Ishikawa (cell line): ENCODE data around the genes GNAI2, CYB561D2, TMEM115 and GPR62.

GRCh38 chr3:50127954-50128544 is 27.1 kb upstream of the SEMA3F start:
- RRBS, result no CpG with 5 or more reads among the region's 6 CpGs

GRCh38 chr3:50170549-50171243 is 15.6 kb downstream of the SEMA3F start:
- RRBS, result no CpG with 5 or more reads among the region's 16 CpGs

- RRBS, result no CpG with 5 or more reads among the region's 10 CpGs
These were observed 3.0 kb upstream of the GNAT1 start for GRCh38 chr3:50188134-50189015.

DNA sequence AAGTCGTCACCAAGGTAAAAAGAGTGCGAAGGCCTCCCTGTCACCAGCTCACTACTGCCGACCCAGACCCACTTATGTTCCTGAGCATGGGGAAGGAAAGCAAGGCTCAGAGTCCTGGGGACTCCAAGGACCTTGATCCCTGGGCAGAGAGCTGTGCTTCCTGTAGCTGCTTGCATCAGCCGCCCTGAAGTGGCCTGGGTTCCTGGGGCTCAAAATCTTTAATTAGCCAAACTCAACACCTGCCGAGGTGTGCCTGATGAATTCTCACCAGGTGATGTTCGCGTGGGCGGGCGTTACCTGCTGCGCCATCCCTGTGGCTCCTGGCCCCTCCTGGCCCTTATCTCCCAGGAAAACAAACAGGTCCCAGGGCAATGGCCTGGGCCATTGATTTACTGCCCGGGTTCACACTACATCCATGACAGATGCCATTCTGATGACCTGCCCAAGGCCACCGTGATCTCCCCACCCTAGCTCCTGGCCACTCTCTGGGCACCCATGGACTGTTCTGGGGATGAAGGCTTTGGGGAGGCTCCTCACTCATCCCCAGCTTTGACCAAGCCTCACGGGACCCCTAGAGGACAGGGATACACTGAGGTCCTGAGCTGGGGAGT is 5.5 kb downstream of the SLC38A3 start:
- RRBS, result no CpG with 5 or more reads among the region's 13 CpGs

DNA sequence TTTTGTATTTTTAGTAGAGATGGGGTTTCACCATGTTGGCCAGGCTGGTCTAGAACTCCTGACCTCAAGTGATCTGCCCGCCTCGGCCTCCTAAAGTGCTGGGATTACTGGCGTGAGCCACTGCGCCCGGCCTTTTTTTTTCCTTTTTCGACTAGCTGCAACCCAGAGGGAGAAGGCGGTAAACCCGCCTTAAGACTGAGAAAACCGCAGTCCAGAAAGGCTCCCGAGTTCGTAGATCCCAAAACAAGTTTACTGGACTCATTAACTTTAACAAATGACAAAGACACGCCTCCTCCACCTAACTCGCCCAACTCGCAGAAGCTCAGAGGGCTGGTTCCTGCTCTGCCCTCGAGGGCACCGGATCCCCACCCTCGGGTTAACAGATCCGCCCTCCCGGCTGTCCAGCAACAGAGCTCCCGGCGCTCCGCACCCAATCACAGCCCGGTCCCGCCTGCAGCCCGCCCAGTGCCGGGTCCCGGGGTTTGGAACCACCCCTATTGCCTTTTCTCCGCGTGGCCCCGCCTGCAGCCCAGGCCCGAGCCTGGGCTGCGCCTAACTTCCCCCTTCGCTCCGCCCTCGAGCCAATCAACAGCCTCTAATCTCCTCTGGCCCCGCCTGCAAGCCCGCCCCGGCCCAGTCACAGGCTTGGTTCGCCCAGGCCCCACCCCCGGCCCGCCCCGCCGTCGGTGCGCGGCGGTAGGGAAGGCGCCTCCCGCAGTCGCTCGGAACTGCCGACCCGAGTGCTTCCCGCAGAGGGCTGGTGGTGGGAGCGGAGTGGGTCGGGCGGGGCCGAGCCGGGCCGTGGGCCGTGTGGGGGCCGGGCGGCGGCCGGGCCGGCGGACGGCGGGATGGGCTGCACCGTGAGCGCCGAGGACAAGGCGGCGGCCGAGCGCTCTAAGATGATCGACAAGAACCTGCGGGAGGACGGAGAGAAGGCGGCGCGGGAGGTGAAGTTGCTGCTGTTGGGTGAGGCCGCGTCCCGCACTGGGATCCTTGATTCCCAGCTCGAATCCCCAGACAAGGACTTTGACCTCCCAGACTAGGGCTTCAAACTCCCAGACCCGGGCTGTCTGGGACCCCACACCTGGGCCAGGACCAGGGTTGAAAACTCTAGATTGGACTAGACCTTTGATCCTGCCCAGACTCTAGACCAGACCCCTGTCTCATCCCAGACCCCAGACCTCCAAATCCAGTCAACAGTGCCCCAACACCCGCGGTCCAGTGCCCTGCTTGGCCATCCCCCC is at the start of gene GNAI2:
TSS of gene GNAI2 (plus strand) at position 717 of the 1,244 bp plus-strand sequence.
- RRBS, result under 1% methylated on average over 16 of the region's 89 CpGs

- RRBS, result no CpG with 5 or more reads among the region's 16 CpGs
These were observed 9.3 kb downstream of the GNAI2 start for GRCh38 chr3:50245265-50245782.

DNA sequence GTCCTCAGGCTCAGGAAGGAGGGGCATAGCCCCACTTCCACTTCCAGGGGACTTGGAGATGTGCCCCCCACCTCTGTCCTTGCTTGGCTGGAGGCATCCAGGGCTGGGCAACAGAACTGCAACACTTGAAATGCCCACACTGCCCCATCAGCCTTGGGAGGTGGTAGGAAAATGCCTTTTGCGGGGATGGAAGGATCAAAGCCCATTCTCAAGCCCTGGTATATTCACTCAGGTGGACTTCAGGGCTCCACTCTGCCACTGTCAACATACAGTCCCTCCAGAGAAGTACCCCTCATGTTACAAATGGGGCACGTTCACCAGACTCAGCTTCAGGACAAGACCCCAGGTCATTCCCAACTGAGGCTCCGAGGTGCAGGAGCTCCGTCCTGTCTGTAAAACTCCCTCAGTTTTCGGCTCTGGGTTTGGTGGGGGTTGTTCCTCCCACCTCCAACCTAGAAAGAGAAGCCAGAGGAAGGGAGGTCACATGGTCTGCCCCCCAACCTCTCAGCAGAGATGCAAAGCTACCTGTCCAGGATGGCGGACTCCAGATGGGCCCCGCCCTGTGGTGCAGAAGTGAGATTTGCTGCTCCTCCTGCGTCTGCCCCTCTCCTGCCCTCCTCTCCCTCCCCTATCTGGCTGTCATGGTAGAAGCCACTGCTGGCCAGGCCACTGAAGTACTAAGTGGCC is 2.4 kb upstream of the SEMA3B start:
- RRBS, result no CpG with 5 or more reads among the region's 8 CpGs

GRCh38 chr3:50268229-50268588 is 738 bp upstream of the SEMA3B start:
- RRBS, result no CpG with 5 or more reads among the region's 1 CpG

- RRBS, result 63% methylated on average over 6 of the region's 19 CpGs
These were observed 1.6 kb downstream of the SEMA3B start for GRCh38 chr3:50270348-50271227.

GRCh38 chr3:50350546-50351457 is at the start of gene CYB561D2:
Gene CYB561D2 (plus strand): TSS chr3:50350862.
- RRBS, result 2% methylated on average over 24 of the region's 67 CpGs

- RRBS, result no CpG with 5 or more reads among the region's 6 CpGs
These were observed 710 bp downstream of the CYB561D2 start for GRCh38 chr3:50351458-50351685.

GRCh38 chr3:50359358-50359858 is at the start of gene TMEM115:
Gene TMEM115 (minus strand): TSS chr3:50359521.
- RRBS, result 3% methylated on average over 3 of the region's 33 CpGs

GRCh38 chr3:50581954-50582926 is 12.9 kb downstream of the HEMK1 start:
- RRBS, result no CpG with 5 or more reads among the region's 11 CpGs

DNA sequence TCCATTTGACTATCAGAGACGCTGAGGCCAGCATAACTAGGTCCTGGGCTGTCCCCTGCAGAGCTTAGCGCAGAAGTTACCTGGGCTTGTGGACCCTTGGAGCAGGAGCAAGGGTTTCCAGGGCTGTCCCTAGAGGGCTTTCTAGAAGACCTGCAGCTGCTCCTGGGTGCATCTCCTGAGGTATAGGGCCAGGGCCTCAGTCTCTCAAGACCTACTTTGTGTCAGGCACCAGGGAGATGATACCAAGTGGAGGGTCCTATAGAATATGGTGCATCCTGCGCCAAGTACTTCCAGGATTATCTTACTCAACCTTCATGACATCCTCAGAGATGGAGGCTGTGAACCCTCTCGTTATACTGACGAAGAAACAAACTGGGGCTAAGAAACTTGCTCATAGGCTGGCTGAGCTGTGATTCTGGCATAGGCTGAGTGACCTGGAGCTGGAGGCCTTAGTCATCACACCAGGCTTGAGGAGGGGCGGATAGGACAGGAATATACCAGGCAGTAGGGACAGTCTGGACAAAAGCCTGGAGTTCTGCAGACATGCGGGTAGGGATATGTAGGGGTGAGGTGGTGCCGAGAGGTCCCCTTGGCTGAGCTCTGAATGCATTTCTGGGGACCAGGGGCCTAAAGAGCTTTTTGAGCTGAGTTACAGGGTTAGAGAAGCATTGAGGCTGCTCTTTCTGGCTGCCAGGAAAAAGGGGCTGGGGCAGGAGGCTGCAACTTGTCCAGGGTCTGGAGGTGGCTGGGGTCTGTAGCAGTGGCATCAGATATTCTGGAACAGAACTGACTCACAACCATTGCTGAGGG is 18.0 kb downstream of the HEMK1 start:
- RRBS, result no CpG with 5 or more reads among the region's 8 CpGs

DNA sequence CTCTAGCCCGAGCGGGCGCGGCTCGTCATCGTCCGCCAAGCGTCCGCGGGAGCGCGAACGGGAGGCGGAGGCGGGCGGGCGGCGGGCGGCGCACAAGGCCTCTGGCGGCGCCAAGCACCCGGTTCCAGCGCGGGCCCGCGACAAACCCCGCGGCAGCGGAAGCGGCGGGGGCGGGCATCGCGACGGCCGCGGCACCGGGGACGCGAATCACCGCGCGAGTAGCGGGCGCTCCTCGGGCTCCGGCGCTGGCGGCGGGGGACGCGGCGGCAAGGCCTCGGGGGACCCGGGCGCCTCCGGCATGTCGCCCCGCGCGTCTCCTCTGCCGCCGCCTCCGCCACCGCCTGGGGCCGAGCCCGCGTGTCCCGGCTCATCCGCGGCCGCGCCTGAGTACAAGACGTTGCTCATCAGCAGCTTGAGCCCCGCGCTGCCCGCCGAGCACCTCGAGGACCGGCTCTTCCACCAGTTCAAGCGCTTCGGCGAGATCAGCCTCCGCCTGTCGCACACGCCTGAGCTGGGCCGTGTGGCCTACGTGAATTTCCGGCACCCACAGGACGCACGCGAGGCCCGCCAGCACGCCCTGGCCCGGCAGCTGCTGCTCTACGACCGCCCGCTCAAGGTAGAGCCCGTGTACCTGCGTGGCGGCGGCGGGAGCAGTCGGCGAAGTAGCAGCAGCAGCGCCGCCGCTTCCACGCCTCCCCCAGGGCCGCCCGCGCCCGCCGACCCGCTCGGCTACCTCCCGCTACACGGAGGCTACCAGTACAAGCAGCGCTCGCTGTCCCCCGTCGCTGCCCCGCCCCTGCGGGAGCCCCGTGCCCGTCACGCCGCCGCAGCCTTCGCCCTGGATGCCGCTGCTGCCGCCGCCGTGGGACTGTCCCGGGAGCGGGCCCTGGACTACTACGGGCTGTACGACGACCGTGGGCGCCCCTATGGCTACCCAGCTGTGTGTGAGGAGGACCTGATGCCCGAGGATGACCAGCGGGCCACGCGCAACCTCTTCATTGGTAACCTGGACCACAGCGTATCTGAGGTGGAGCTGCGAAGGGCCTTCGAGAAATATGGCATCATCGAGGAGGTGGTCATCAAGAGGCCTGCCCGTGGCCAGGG is 690 bp downstream of the RBM15B start:
- RRBS, result 1% methylated on average over 69 of the region's 151 CpGs

DNA sequence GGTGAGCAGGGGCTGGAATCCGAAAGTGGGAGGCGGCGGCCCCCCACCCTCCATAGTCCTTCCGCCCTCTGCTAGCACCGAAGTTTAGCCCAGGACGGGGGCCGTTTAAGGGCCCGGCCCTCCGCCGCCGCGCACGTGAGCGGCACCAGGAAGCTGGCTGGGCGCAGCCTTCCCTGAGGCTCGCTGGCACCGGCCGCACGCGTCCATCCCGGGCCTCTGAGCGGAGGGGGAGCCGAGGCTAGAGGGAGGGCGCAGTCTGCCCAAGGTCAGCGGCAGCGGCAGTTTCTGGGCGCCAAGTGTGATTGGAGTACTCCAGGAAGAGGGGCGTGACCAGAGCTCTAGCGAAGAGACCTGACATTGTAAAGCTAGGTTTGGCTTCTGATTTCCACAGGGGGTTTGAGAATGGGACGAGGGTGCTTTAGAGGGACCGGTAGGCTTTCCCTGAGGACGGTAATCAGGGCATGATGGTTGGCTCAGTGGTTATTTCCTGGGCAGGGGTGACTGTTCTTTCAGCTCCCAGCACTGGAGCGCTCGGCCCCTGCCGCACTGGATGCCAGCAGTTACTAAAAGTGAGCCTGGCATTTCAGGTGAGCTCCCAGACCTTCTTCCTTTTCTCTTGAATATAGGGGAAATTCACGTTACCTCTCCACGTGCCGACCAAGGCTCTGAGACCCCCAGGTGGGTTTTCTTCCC is 809 bp downstream of the TEX264 start:
- RRBS, result 1% methylated on average over 13 of the region's 38 CpGs

DNA sequence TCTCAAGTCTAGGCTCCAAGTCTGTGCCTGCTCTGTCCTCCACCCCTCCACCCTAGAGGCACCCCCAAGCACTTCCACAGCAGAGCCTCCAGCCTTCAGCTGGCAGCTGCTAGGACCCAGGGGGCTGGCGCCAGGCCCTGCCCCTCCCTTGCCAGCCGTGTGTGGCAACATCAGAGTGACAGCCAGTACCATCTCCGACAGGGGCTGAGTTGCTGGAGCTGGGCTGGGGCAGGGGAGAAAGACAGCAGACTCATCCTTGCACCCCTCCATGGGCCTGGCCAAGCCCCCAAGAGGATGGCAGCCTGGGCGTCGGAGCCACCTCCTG is at the start of gene GPR62:
TSS of gene GPR62 (plus strand) at position 185 of the 325 bp plus-strand sequence.
- RRBS, result no CpG with 5 or more reads among the region's 5 CpGs

- RRBS, result 31% methylated on average over 42 of the region's 129 CpGs
These were observed 842 bp downstream of the GPR62 start for GRCh38 chr3:51955522-51956923.

DNA sequence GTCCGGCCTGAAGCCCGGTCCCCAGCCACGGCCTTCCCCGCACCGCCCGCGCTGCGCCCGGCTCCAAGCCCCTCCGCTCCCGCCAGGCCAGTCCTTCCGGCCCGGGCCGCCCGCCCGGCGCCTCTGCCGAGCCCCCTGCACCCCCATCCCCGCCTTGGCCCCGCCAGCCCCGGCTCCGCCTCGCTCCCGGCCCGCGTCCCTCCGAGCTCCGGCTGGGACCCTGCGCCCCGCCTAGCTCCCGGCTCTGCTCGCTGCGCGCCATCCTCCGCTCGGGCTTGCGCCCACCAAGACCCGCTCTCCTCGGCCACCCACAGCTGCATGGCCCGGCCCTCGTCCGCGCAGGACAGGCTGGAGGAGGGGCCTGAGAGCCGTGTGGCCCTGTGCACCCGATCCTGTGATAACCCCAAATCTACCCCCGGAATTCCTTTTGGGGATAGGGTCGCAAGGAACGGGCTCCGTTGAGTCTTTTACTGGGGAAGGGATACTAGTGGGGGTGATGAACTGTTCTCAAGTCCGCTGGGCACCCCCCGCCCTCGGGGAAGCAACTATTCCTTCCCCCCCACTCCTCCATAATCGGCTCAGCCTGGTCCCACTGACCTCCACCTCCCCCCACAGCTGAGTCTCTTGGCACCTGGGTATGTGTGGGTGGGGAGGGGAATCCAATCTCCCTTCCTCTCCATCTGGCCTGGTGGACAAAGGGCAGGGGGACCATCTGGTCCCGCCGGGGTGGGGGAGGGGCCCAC is 630 bp upstream of the PCBP4 start:
- RRBS, result 3% methylated on average over 31 of the region's 55 CpGs

DNA sequence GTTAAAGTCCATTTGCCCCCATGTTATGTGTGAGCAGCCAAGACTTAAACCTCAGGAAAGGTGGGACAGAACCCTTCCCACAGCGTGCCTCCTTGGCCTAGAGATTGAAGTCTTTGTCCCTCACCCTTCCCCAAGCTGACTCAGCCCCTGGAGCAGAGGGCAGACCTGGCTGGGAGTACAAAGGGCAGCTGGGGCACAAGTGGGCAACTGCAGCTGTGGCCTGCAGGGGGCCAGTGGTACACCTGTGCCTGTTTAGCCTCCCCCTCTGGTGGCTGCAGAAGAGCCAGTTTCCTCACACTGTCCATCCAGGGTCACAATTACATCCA is 963 bp upstream of the ACY1 start:
- RRBS, result no CpG with 5 or more reads among the region's 1 CpG